ENCODE measurements around the gene ZCCHC14.

DNA sequence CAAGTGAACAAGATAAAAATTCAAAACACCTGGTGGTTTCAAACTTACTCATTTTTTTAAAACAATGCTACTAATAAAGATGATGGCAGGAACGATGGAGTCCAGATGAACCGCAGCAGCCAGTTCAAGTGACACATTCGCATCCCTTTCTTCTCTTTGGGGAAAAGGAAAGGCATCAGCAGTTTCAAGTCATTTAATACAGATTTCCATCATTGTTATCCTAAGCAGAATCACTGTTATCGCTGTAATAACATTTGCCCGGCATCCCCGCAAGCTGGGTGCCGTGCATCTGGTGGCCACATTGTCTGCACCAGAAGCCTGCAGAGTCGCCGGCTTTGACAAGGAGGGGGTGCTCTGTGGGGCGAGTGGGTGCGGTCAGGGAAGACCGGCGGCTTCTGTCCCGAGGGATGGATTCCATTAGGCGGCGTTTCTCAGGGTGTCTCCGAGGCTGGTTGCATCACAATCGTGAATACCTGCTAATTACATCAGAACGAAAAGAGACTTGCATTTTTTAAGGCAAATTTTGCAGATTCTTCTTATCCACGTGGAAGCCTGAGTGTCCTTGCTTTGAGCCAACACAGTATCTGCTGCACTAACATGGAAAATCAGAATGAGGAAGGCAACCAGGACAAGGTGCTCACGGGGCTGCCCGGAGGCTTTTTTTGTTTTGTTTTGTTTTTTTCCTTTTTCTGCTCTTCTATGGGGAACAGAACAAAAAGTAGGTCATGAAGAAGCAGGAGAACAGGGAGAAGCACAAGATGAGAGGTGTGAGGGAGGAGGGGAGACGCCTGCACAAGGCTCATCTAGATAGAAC, 183.3 kb downstream of the FOXL1 start:
- PRO-cap = no peak
- RAMPAGE, long total RNA, 4 experiments = no peak in any of the 4 experiments

GRCh38 chr16:86824504-86825290, 246.3 kb downstream of the FOXL1 start:
- PRO-cap = no peak
- RAMPAGE, long total RNA, 4 experiments = no peak in any of the 4 experiments

DNA sequence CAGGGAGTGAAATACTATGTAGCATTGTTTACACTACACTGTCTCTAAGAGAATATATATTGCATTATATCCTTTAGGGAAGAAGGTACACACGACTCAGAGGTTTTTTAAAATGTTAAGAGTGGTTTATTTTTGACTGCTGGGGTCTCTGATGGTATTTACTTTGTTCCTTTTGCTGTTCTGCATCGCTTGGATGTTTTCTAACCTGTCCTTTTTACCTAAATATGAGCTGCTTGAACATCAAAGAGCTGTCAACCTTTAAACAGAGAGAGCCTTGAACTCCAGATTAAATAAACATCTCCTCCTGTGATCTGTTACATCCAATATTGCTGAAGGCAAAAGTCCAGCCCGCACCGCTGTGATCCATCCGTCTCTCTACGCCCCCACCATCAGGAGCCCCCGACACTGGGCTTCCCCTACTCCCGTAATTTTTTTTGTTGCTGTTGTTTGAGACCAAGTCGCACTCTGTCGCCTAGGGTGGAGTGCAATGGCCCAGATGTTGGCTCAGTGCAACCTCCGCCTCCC, 1.3 kb downstream of the FBXO31 start:
- PRO-cap = no peak
- RAMPAGE, long total RNA, 4 experiments = no peak in any of the 4 experiments

GRCh38 chr16:87390902-87392214, 778 bp upstream of the MAP1LC3B start:
- PRO-cap = bidirectional peak, plus-strand start at chr16:87392336, minus-strand start at chr16:87392054
- RAMPAGE, long total RNA, 4 experiments = no peak in any of the 4 experiments

DNA sequence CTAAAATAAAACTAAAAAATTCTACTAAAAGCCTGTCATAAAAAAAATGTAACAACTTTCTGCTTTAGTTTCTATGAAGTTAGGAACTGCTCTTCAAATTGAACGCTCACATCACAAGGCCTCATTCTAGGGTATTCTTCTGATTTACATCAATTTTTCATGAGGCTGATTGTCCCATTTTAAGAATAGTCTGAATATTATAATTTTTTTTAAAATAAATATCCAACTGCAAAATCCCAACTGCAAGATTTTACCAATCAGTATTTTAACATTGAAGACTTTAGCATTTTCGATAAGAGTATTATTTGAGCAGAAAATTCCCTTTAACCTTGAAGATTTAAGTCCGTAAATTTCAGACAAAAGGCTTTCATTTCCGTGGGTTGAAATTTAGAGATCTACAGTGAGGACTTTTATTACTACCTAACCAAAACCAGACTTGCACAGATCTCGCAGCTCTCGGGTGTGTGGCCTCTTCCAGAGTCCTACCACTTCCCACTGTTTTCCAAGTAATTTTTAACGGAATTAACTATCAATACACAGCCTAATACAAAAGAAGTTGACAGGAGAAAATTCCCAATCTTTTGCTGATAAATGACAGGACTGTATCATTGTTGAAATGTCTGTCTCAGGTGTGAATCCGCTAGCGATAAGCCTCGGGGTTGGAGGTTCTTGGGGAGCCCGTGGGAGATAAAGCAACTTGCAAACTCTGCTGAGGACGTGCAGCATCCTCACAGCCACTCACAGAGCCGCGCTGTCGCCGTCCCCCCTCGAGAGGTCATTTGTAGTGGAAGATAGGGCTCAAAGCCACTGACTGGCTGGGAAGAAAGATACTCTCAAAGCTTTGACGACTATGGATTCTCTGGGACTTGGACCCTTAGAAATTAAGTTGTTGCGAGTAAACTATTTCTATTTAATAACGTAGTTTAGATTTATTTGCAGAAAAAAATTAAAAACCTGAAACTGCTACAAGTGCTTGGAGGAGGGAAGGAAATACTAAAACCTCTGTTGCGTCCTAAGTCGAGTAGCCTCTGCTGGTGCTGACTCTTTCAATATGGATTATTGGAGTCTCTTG, 16.8 kb downstream of the MAP1LC3B start:
- PRO-cap = no peak
- RAMPAGE, long total RNA, 4 experiments = no peak in any of the 4 experiments

DNA sequence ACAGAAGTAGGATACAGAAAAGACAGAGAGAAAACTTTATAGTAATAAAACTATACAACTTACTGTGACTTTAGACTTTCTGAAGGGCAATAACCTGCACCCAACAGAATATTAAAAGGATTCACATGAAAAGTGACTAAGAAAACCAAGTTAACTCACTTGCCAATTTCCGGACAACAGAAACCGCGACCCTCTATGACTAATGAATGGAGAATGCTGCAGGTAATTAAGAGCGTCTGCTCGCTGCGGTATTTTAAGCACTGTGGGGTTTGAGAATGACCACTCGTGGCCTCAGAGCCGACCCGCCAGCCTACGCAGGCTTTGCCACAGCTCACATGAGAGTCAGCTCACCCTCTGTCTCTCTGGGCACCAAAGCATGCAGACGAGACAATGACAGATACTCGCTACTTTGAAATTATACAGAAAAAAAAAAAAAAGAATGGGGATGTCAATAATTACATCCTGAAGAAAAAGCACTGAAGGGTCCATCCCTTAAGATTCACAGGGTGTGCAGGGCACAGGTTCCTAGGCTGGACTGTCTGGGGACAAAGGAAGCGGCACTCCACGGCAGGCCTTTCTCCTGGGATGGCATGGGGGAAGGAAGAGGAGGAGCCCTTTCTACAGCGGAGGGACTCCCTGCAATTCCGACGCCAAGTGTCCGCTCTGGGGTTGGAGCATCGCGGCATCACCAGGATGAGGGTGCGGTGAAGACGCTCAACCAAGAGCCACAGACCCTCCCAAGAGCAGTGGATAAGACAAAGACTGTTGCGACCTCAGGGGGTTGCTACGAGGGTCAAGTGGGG, 34.9 kb downstream of the ZCCHC14 start:
- PRO-cap = no peak
- RAMPAGE, long total RNA, 4 experiments = no peak in any of the 4 experiments

- PRO-cap = no peak
- RAMPAGE, long total RNA, 4 experiments = no peak in any of the 4 experiments
Measured at GRCh38 chr16:87492062-87492517, 734 bp downstream of the ZCCHC14 start.

- PRO-cap = unidirectional peak, minus-strand start at chr16:87493024
- RAMPAGE, long total RNA, 4 experiments = no peak in any of the 4 experiments
Measured at GRCh38 chr16:87492518-87493465, at the start of gene ZCCHC14. Gene ZCCHC14, minus strand, starts transcription at chr16:87493024.

DNA sequence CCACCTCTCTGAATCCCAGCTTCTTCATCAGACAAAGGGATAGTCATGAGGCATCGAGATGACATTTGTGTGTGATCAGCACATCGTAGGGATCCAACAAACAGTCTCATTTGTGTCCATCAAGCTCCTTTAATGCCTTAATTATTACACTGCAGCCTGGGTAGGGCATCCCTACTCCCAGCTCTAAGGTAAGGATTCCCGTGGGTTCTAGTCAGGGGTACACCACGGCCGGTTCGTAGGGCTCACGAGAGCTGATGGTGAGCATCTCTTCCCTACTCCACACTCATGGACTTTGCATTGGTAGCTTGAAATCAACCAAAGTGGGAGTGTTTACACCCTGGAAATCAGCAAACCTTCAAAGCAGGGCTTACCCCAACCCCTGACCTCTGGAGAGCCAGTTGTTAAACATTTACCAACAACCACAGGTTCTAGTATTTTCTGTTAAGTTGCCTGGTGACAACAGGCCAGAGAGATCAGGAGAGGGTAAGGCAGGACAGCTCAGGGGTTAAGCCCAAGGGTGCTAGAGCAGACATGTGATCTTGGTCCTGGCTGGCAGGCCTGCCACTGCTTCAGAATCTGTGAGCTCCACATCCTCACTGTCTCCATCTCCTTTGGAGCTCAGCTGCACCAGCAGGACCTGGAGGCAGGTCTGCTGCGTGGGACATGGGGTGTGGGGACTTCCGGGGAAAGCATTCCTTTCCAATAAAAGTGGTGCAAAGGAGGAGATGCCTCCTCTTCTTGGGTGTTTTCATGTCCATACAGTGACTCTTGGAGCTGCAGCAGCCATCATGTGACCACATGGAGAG, 36.0 kb upstream of the ZCCHC14 start:
- PRO-cap = no peak
- RAMPAGE, long total RNA, 4 experiments = no peak in any of the 4 experiments

DNA sequence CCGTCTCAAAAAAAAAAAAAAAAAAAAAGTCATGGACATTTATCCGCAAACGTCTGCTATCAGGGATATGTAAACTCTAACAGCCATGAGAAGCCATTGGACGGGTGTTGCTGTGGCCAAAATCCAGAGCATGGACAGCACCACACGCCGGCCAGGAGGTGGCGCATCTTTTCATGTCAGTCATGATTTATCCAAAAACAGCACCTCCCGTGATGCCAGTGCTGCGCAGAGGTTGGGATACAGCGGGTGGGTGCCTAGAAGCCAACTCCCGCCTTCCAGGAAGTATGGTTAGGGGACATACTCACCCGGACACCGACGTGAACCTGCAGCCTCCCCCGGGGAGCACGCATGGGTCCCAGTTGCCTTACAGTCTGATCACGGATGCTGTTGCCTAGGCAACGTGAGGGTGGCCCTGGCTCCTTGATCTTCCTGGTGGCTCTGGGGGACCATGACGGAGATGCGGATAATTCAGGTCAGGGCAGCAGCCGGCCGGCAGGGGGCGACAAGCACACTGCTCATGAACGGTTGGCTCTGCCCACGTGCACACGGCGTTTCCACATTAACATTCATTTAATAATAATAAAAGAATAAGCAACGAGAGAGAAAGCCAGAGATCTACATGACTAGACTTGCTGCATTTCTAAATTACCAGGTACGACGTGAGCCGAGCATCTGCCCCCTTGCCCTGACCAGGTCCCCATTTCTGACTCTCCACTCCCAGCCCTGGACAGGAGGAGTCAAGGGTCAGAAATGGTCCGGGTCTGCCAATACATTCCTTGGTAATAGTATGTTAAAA, 12.0 kb upstream of the KLHDC4 start:
- PRO-cap = no peak
- RAMPAGE, long total RNA, 4 experiments = no peak in any of the 4 experiments

GRCh38 chr16:87830835-87831654, 38.3 kb downstream of the SLC7A5 start:
- PRO-cap = no peak
- RAMPAGE, long total RNA, 4 experiments = no peak in any of the 4 experiments

GRCh38 chr16:87834084-87835209, 34.9 kb downstream of the SLC7A5 start:
- PRO-cap = no peak
- RAMPAGE, long total RNA, 4 experiments = no peak in any of the 4 experiments

GRCh38 chr16:87847326-87848024, 21.8 kb downstream of the SLC7A5 start:
- PRO-cap = no peak
- RAMPAGE, long total RNA, 4 experiments = no peak in any of the 4 experiments

DNA sequence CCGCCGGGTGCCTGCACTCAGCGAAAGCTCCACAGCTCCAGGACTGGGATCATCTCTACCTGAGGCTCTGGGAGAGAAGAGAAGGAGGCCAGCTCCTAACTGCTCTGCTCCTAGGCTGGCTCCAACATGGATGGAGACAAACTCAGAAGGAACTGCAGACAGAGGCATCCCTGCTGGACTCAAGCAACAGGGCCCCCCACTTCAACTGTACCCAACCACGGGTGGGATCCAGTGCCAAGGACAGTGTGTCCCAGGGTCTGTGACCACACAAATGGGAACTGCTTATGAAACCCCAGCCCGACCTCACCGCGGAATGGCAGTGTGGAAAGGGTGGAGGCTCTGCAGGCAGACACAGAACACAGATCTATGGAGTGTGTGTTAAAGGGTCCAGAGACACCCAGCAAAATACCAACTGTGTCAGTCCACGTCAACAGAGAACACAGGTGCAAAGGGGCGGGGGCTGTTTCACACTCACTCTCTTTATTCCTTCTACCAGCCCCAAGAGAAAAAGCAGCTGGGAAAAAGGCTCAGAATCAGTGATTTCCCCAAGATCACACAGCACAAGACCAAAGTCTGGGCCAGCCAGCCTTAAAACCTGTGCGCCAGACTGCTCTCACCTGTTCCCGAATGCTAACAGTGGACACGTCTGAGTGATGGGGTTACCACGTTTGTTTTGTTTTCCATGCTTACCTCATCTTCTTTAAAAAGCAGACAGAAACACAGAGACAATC, 18.6 kb downstream of the SLC7A5 start:
- PRO-cap = no peak
- RAMPAGE, long total RNA, 4 experiments = no peak in any of the 4 experiments

DNA sequence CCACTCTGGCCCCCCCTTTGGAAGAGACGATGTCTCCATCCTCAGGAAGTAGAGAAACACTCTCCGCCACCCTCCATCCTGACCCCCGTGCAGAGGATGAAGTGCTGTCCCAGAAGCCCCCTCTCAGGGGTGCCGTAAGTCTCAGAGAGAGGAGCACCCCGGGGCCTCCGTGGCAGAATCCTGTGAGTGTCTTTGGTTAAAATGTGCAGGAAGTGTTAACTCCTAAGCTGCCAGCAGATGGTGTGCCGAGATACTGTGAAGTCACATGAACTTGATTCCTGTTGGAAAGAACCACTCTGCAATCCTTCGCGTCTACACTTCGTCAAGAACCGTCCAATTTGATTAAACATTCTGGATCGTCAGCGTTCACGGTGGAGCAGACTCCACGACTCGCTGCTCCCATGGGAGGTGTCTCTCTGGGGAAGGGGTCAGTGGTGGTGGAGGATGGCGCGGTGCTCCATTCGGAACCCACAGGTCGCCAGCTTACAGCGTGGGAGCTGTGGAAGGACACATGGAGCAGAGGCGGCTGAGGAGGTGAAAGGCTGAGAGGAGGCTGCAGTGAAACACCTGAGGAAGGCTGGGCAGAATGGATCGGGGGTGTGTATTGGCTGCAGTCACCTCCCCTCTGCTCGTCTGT, 5.7 kb downstream of the BANP start:
- PRO-cap = no peak
- RAMPAGE, long total RNA, 4 experiments = no peak in any of the 4 experiments

GRCh38 chr16:88041496-88042150, 90.4 kb downstream of the BANP start:
- PRO-cap = no peak
- RAMPAGE, long total RNA, 4 experiments = no peak in any of the 4 experiments

DNA sequence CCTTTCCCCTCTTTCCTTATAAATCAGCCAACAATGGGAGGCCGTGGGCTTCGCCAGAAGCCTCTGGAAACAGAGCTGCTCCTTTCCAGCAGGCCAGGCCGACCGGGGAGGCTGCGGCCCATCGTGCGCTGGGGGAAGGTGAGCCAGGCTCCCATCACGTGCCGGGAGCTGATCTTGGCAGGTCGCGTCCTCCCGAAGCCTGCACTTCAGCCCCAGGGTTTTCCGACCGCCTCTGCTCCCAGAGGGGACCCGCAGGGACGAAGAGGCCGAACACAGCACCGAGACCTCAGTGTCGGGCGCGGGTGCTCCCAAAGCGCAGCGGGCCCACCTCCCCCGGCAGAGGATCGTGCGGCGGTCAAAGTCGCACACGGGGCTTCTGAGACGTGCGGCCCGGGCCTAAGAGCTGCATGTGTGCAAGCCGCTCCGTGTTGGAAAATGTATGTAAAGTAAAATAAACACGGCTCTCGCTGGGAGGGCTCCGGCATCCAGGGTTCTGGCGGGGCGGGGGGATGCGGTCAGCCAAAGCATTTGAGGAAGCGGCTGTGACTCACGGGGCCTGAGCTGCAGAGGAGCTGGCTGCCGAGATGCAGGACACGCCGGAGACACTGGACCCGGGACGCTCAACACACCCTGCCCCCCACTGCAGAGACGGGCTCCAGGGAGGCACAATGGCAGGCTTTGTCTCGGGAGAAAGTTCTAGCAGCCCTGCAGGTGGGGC, 196.3 kb upstream of the ZNF469 start:
- PRO-cap = no peak
- RAMPAGE, long total RNA, 4 experiments = no peak in any of the 4 experiments

GRCh38 chr16:88388123-88388748, 5.5 kb downstream of the ZNF469 start:
- PRO-cap = no peak
- RAMPAGE, long total RNA, 4 experiments = no peak in any of the 4 experiments

- PRO-cap = no peak
- RAMPAGE, long total RNA, 4 experiments = no peak in any of the 4 experiments
Measured at GRCh38 chr16:88461252-88461959, 8.3 kb downstream of the ZFPM1 start.

DNA sequence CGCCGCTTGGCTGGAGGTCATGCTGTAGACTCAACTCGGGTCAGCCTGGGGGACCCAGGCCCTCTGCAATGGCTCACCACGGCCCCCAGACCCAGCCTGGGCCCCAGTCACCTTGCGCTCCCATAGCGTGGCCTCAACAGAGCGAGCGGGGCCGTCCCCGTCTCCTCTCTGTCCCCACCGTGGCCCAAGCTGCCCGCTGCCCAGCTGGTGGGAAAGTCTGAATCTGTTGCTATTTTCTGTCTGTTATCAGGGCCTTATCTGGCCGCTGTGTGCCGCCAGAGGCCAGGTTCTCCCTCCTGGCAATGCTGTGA, 26.3 kb downstream of the ZFPM1 start:
- PRO-cap = no peak
- RAMPAGE, long total RNA, 4 experiments = no peak in any of the 4 experiments